Psoas muscle (tissue), 2 donors: ENCODE results near the genes CRTAC1, PKD2L1 and SLF2.

DNA sequence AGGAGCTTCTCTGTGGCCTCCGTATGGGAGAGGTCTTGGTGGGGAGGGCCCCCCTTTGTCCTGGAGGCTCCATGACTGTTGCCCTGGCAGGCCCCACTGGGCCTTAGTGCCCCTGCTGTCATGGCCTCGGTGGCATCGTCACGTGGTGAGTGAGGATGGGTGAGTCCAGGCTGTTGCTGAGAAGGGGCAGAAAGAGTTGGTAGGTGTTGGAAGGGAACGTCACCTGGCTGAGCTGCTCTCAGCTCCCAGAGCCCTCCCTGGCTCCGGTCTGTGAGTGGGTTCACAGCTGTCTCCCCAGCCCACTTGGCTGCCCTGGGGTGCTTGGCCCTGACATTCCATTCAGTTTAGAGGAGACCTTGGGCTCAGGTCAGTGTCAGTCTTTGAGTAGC is 16.1 kb downstream of the SFRP5 start:
- PRO-cap, 2 experiments = no peak in any of the 2 experiments

DNA sequence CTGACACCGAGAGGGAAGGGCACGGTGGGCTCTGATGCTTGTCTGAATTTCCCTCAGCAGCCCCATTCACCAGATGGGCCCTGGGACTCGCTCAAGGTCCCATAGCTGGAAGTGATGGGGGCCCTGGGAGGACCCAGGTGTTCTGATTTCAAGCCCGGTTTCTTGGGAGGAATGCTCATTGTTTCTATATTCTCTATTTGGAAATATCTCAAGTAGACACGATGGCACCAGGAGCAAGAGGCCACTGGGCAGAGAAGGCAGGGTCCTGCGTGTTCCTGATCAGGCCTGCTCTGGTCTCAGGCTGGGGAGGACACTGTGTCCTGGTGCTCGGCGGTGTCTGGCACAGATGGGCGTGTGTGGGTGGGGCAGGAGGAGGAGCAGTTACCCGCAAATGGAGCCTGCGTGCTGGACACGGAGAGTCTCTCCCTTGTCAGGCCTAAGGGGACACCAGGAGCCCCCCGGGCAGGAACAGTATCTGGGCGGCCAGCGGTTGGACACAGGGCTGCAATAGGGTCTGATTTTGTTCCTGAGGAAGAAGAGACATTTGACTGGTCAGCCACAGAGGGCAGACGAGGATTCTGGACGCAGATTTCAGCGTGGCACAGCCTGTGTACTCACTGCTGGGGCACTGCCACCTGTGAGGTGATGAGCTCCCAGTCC is 25.9 kb upstream of the GOLGA7B start:
- PRO-cap, 2 experiments = peak in 2 of 2 experiments; most common plus-strand start position 380 of the sequence (in 1); most common minus-strand start position 292 of the sequence (in 1)

GRCh38 chr10:98030382-98031017 is at the start of gene CRTAC1:
Gene CRTAC1 (minus strand): TSS chr10:98030621.
- PRO-cap, 2 experiments = peak in 2 of 2 experiments; most common plus-strand start chr10:98030792 (in 1); most common minus-strand start chr10:98030590 (in 1)

- PRO-cap, 2 experiments = no peak in any of the 2 experiments
These were observed 50.7 kb downstream of the R3HCC1L start for GRCh38 chr10:98185079-98185704.

- PRO-cap, 2 experiments = no peak in any of the 2 experiments
These were observed 53.8 kb downstream of the PYROXD2 start for GRCh38 chr10:98360990-98361758.

DNA sequence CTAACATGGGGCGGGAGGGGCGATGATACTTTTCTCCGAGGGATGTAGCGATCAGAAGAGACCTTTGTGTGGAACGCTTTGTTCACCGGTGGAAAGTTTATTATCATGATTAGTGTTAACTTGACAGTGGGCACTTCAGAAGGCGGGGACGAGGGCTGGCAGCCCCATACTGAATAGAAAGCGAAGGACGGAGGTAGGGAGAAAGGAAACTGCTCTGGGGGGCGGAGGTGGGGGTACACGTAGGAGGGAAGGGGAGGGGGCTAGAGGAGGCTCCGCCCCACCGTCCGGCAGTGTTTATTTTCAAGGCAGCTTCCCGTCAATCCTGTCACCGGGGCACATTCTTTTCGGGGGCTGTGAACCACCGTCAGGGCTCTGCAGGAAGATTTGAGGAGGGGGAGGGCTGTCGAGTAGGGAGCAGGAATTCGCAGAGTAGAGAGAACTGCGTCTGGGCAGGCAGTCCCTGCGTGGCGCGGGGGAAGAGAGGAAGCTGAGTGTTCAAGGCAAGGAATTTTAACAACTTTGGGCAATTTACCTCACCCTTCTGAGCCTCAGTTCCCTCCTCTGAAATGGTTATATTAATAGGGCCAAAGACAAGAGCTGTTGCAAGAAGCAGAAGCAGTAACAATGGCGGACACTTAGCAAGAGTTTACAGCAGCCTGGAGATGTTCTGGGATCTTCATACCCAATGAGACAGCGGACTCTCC is 9.3 kb upstream of the NKX2-3 start:
- PRO-cap, 2 experiments = no peak in any of the 2 experiments

DNA sequence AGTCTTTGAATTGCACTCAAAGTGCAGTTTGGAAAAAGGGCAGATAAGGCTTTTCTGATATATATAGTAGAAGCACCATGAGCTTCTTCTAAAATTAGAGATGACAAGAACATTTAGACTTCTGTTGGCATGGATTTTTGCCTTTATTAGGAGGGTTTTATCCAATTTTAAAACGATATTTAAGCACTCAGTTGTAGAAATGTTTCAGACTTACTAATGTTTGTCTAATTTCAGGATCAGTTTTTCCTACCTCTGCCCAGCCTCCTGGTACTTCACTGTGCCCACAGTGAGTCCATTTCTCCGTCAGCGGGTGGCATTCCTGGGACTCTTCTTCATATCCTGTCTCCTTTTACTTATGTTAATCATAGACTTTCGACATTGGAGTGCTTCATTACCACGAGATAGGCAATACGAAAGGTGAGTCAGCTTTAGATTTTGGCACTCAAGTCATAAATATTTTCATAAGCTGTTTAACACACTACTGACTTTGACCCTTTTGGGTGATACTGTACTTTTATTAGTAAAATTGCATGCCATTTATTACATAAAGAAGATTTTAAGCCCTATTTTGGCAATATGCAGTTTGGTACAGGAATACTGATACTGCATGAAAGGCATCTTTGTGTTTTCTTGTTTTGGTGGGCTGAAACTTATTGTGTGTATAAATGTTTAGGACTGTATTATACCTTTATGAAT is 2.1 kb downstream of the ENTPD7 start:
- PRO-cap, 2 experiments = no peak in any of the 2 experiments

GRCh38 chr10:99844437-99845020 is 62.1 kb downstream of the ABCC2 start:
- PRO-cap, 2 experiments = no peak in any of the 2 experiments

- PRO-cap, 2 experiments = no peak in any of the 2 experiments
These were observed 89.4 kb downstream of the DNMBP start for GRCh38 chr10:99920270-99920822.

DNA sequence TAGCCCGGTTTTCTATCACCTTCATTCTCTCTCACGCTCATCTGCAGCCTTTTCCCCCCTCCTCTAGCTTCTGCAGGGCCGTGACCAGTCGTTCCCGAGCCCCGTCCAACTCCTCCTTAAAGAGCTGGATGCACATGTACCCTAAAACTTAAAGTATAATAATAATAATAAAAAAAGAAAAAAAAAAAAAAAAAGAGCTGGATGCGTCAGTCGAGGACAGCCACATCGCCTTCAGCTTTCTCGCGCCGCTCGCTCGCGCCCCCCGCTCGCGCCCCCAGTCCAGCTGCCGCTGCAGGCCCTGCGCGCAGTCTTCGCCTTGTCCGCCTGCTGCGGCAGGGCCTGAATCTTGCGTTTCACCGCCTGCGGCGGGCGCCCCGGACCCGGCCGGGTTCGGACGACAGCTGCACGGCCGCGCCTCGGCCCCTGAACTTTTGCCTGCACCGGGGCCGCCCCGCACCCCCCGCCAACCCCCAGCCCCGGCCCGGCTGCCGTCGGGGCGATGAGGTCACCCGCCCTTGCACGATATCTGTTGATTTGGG is 33.3 kb upstream of the CPN1 start:
- PRO-cap, 2 experiments = no peak in any of the 2 experiments

DNA sequence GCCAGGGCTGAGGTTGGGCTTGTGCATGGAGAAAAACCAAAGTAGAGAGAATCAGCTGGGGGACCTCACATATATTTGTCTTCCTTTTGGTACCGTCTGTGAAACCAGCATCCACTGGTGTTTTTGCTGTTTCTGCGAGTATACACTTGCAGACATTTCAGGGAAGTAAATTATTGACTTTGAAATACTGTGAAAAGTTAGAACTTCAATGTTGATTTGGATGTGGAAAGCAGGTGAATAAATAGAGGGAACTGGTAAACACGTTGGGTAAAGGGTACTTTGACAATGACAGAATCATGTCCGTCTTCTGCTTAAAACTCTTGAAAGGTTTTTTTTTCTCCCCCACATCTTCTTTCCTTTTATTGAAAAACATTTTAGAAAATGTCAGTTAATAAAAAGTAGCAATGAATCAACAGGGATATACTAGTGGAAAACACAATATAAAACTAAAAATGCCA is 44.1 kb downstream of the ERLIN1 start:
- PRO-cap, 2 experiments = no peak in any of the 2 experiments

- PRO-cap, 2 experiments = no peak in any of the 2 experiments
These were observed at the start of gene PKD2L1 for GRCh38 chr10:100329982-100330231. Gene PKD2L1 (minus strand): TSS chr10:100330228.

DNA sequence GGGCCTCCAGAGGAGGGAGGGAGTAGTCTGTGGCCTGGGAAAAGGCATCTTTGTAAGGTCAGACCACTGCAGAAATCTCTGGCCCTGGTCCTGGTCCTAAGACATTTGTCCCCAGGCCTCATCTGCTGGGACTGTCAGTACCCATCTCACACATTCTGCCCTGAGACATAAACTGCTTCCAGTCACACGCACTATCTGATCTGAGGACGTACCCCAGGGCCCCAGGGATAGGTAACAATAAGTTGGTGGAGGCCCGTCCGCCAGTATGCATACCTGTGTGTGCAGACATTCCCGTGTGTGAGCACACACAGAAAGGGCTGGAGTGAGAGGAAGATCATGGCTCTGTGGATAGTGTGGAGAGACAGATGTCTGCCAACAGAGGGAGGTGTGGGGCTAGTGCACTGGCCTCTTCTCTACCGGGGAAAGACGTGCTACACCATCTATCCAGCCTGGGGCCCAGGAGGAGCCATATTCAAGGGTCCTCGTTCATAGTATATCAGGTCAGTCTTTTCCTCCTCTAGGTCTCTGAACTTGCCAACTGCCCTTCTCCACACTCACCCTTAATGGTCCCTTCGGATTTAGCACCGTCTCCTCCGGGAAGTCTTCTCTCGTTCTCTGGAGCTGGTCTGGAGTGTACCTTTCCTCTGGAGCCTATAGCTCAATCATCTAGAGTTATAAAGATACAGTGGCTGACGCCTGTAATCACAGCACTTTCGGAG is 4.7 kb upstream of the SCD start:
- PRO-cap, 2 experiments = no peak in any of the 2 experiments

- PRO-cap, 2 experiments = no peak in any of the 2 experiments
These were observed 3.9 kb downstream of the SCD start for GRCh38 chr10:100350783-100351505.

DNA sequence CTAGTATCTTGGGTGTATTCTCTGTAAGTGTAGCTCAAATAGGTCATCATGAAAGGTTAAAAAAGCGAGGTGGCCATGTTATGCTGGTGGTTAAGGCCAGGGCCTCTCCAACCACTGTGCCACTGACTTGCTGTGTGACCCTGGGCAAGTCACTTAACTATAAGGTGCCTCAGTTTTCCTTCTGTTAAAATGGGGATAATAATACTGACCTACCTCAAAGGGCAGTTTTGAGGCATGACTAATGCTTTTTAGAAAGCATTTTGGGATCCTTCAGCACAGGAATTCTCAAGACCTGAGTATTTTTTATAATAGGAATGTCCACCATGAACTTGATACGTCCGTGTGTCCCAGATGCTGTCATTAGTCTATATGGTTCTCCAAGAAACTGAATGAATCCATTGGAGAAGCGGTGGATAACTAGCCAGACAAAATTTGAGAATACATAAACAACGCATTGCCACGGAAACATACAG is 17.2 kb downstream of the SCD start:
- PRO-cap, 2 experiments = no peak in any of the 2 experiments

DNA sequence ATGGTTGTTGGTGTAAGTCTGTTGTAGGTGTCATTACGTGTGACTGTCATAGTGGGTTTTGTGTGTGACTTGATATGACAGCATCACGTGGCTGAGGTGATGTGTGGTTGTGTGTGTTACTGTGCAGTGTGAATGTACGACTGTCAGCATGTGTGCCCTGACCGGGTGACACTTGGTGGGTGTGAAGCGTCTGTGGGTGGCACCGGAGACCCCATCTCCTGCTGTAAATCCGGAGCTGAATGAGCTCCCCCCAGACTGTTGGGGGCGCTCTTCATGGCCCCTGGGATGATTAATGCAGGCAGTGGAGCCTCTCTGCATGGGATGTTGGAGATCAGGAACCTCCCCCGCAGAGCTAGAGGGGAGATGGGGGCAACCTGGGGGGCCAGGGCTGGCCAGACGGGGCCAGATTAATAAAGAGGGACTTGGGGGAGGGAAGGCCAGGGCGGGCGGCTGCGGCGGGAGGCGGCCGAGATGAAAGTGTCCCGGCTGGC is 33.9 kb downstream of the HIF1AN start:
- PRO-cap, 2 experiments = no peak in any of the 2 experiments

DNA sequence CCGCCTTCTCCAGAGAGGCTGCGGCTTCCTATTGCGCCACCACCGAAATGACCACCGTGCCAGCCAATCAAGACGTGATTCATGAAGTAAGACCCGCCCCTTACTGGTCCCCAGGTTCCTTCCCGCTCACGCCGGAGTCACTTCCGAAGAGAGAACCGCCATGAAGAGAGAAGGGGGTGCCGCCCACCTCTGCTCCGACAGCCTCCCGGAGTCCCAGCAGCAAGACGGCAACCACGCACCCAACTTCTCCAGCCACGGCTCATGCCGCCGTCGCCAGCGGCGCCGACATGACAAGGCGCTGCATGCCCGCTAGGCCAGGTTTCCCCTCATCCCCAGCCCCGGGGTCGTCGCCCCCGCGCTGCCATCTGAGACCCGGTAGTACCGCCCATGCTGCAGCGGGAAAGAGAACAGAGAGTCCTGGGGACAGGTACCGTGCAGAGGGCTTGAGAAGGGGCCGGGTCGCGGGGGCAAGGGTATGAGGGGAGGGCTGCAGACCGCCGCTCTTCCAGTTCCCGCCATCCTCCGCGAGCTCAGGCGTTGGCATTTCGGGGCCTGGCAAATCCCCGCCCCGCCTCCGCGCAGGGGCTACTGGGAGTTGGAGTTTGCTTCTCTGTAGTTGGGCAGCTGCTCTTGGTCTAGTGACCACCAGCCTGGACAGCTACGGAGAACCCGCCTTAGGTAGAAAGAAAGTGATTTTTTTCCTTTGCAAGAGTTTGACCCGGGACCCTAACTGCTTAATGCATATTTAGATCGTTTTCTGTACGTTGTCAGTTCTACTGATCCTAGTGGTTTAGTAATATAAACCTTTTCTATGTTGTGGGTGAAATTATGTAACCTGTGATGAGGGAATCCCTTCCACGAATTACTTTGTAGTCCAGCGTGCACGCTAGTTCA is at the start of gene SLF2:
Gene SLF2, plus strand, starts transcription at position 140 of the 894 bp plus-strand sequence.
- PRO-cap, 2 experiments = peak in 2 of 2 experiments; most common plus-strand start position 140 of the sequence (in 2); most common minus-strand start position 532 of the sequence (in 2)

GRCh38 chr10:100971116-100971892 is 2.0 kb downstream of the SEMA4G start:
- PRO-cap, 2 experiments = no peak in any of the 2 experiments

- PRO-cap, 2 experiments = no peak in any of the 2 experiments
These were observed 1.1 kb downstream of the MRPL43 start for GRCh38 chr10:100986103-100986780.

DNA sequence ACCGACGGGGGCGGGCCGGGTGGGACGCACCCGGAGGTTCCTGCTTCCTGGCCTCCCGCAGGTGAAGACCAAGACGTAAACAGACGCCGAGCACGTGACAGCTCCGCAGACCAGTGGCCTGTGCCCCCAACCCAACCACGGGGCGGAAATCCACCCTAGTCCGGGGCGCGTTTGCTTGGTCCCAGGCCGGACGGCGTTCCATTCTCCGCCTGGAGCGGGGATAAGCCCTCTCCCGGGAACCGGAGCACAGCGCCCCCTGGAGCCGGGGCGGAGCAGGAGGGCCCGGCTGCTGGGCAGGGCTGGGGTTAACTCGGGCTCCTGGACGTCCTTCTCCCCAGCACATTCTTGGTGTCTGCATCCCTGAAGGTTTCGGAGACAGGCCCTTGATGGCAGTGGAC is 2.0 kb upstream of the LZTS2 start:
- PRO-cap, 2 experiments = peak in 2 of 2 experiments; most common plus-strand start position 138 of the sequence (in 1); most common minus-strand start position 77 of the sequence (in 1)